ENCODE data around the genes CEP112 and CACNG4.

- RRBS, result no CpG with 5 or more reads among the region's 5 CpGs
These were observed 289.0 kb upstream of the AXIN2 start for GRCh38 chr17:65850293-65850944.

DNA sequence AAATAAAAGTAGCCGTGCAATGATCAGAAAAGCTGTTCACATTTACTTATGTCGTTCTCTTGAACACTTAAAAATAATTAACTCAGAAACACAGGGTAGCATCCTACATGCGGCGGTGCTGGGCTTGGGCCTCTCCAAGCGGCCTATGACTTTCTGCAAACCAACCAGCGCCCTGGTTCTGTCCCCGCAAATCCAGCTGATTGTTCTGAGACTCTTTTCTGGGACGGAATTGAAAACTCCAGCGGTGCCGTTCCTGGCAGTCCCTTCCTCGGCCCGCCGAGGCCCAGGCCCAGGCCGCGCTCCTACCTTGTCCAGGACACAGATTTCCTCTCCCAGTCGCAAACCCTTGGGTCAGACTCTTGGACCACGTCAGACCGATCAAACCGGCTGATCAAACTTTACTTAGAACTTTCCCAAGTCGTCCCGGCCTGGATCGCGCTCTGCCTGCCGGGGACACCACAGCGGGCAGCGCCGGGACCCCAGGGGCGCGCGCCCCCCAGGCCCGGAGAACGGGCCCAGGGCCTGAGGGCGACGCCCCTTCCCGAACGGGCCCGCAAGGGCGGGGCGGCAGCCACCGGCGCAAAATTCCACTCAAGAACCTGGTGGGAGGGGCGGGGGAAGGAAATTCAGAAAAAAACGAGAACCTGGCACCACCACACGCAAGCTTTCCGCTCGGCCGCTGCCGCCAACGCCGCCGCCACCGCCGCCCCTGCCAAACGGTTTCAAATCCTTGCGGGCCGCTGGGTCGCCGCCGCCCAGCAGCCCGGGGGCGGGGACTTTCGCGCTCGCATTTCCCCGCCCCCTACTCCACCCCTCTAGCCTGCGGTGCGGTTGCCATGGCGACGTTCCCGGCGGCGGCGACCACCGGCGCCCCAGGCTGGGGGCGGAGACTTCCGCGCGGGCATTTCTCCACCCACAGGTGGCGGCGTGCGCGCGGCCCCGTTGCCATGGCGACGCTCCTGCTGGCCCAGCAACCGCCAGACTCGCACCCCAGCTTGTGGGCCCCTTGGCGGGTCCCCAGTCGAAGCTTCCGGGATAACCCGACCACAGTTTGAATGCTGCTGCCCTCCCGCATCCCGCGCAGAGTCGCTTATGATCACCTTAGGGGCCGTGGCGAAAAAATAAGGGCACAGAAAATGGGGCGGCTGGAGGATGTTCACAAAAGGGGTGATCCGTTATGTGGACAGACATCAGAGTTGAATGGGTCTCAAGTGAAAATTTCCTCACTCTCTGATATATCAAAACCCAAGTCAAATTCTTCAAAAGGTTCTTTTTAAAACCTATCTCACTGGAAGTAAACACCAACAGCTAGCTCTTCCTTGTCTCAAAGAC, at the start of gene CEP112:
Gene CEP112, minus strand, starts transcription at position 781 of the 1,332 bp plus-strand sequence.
- RRBS, result 1% methylated on average over 21 of the region's 101 CpGs

GRCh38 chr17:66331046-66331595, 28.7 kb downstream of the PRKCA start:
- RRBS, result no CpG with 5 or more reads among the region's 5 CpGs

GRCh38 chr17:66348606-66349111, 46.2 kb downstream of the PRKCA start:
- RRBS, result no CpG with 5 or more reads among the region's 3 CpGs

DNA sequence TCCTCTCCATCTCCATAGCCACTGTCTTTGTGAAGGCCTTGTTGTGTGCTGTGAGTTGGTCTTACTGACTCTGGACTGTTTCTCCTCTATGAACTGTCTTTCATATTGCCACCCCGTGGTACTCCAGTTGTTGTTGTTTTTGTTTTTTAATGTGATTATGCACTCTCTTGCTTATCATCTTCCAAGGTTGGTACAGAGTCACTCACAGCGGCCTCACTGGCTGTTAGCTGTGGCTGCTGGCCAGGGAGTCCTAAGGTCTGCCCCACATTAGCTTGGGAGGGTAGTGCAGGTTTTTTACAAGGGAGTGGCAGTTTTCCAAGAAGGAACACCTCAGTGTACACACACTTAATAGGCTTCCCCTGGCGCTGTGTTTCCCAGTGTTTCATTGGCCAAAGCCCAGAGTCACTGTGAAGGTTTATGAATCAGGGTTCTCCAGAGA, 206.3 kb downstream of the PRKCA start:
- RRBS, result no CpG with 5 or more reads among the region's 3 CpGs

GRCh38 chr17:66911070-66911371, 53.5 kb upstream of the CACNG4 start:
- RRBS, result 80% methylated on average over 6 of the region's 8 CpGs

DNA sequence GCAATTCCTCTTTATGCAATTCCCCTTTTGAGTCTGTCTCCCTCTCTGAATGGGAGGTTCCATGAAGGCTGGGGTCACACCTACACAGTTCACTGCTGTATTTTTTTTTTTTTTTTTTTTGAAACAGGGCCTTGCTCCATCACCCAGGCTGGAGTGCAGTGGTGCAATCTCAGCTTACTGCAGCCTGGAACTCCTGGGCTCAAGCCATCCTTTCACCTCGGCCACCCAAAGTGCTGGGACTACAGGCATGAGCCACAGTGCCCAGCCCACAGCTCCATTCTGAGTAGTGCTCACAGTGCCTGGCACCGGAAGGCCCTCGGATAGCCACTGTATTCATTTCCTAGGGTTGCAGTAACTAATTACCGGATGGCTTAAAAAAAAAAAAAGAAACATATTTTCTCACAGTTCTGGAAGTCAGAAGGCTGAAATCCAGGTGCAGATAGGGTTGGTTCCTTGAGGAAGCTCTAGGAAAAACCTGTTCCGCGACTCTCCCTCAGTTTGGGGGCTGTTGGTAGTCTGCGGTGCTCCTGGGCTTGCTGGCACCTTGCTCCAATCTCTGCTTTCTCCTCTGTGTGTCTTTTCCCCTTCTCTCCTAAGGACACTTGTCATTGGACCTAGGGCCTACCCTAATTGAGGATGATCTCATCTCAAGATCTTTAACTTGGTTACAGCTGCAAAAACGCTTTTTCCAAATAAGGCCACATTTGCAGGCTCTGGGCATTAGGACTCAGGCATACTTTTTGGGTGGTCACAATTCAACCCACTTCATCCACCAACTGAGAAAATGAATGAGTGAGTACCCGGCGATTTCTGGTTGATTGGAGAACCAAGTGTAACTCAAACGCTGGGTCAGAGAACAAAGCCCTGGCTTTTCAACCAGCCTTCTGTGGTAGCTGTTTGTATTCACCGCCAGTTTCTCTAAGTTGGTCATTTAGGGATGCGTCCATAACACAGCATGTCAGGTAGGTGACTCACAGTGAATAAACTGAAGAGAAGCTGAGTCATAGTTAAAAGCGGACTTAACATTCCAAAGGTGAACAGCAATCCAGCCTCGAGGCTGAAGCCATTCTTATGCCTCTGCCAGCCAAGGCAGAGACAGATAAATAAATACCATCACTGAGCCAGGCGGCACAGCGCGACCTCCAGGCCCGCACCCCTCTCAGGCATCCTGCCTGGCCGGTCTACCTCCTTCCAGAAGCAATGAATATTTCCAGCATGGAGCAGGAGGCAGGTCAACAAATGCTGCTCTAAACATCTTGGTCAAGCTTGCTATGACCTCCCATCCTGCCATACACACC, 12.9 kb upstream of the CACNG4 start:
- RRBS, result 89% methylated on average over 2 of the region's 20 CpGs

DNA sequence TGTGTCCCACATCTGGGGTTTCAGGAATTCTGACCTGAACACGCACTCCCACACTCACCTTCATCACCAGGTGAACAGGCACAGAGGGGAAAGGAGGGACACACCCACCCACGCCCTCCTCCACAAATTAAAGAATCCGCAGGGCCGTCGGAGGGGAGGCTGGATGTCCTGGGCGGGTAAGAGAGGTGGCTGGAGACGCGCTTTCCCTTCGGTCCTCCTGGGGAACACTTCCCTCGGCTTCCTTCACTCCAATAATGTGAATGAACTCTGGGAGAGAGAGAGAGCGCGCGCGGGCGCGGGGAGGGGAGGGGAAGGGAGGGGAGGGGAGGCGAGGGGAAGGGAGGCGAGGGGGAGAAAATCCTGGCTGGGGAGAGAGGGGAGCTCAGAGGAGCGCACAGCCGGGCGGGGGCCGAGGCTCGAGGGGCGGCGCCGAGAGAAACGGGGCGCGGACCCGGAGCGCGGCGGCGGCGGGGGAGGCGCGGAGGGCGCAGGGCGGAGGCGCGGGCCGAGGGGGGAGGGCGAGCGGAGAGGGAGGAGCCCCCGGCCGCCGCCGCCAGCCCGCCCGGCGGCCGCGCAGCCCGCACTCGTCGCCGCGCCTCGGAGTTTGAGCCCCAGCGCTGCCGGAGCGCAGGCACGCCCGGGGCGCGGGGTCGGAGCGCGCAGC, at the start of gene CACNG4:
Gene CACNG4, plus strand, starts transcription at position 583 of the 664 bp plus-strand sequence.
- RRBS, result 3% methylated on average over 34 of the region's 69 CpGs

DNA sequence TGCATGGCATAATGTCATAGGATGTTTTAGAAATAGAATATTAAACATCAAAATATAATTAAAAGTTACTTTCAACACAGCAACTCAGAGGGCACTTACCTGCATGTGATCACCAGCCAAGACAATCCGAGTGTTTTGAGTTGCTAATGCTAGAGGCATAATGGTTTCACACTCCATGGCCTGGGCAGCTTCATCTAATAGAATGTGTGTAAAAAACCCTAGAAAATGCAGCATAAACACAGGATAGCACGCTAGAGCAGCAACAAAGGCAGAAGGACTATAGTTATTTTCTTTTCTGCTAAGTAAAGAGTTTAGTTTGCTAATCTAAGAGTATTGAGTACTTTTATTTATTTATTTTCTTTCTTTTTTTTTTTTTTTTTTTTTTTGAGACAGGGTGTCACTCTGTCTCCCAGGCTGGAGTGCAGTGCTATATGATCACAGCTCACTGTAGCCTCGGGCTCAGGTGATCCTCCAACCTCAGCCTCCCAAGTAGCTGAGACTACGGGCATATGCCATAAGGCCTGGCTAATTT, 95.2 kb downstream of the HELZ start:
- RRBS, result no CpG with 5 or more reads among the region's 4 CpGs

GRCh38 chr17:67171858-67172271, 73.1 kb downstream of the HELZ start:
- RRBS, result no CpG with 5 or more reads among the region's 5 CpGs

DNA sequence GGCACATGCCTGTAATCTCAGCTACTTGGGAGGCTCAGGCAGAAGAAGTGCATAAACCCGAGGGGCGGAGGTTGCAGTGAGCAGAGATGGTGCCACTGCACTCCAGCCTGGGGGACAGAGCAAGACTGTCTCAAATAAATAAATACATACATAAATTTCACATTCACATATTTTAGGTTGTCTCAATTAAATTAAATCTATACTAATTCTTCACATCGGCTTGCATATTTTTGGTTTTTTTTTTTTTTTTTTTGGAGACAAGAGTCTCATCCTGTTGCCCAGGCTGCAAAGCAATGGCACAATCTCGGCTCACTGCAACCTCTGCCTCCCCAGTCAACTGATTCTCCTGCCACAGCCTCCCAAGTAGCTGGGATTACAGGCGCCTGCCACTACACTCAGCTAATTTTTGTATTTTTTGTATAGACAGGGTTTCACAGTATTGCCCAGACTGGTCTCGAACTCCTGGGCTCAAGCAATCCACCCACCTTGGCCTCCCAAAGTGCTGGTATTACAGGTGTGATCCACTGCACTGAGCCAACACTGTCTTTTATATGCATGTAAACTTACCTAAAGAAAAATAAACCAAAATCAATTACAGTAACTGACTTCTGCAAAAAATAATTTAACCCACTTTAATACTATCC, 11.4 kb downstream of the PSMD12 start:
- RRBS, result no CpG with 5 or more reads among the region's 6 CpGs

DNA sequence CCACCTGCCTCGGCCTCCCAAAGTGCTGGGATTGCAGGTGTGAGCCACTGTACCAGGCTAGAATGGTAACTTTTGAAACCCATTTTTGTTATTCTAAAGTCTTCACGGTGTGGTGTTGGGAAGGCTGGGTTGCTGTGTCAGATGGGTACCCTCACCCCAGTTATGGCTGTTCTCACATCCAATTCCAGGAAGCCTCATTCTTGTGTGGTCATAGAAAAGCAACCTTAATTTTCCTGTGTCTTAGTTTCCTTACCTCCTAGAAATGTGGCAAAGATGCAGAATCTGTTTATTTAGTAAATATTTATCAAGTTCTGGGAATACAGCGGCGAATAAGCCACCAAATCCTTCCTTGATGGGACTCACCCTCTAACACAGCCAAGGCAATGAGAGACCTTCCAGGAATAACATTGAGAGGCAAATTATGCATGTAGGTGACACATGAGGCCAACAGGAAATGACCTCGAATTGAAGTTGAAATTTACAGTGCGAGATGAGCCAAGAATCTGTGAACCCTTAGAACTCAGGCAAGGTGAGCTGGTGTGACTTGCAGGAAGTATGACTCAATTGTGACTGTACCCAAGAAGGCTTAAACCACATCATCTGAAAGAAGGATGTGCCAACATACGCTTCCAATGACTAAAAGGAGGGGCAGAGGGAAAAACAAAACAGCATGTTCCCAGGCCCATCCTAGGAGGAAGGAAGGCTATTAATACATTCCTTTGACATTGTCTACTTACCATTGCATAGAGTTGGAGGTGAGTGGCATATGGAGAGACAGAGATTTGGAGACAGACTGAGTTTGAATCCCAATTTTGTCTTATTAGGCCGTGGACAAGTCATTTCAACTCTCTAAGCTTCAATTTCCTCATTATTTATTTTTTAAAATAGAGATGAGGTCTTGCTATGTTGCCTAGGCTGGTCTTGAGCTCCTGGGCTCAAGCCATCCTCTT, 44.7 kb downstream of the PITPNC1 start:
- RRBS, result no CpG with 5 or more reads among the region's 8 CpGs

GRCh38 chr17:67440858-67441931, 64.1 kb downstream of the PITPNC1 start:
- RRBS, result no CpG with 5 or more reads among the region's 21 CpGs

- RRBS, result no CpG with 5 or more reads among the region's 1 CpG
These were observed 1.9 kb downstream of the NOL11 start for GRCh38 chr17:67719570-67720101.

- RRBS, result no CpG with 5 or more reads among the region's 9 CpGs
These were observed 20.0 kb downstream of the NOL11 start for GRCh38 chr17:67737420-67738434.

DNA sequence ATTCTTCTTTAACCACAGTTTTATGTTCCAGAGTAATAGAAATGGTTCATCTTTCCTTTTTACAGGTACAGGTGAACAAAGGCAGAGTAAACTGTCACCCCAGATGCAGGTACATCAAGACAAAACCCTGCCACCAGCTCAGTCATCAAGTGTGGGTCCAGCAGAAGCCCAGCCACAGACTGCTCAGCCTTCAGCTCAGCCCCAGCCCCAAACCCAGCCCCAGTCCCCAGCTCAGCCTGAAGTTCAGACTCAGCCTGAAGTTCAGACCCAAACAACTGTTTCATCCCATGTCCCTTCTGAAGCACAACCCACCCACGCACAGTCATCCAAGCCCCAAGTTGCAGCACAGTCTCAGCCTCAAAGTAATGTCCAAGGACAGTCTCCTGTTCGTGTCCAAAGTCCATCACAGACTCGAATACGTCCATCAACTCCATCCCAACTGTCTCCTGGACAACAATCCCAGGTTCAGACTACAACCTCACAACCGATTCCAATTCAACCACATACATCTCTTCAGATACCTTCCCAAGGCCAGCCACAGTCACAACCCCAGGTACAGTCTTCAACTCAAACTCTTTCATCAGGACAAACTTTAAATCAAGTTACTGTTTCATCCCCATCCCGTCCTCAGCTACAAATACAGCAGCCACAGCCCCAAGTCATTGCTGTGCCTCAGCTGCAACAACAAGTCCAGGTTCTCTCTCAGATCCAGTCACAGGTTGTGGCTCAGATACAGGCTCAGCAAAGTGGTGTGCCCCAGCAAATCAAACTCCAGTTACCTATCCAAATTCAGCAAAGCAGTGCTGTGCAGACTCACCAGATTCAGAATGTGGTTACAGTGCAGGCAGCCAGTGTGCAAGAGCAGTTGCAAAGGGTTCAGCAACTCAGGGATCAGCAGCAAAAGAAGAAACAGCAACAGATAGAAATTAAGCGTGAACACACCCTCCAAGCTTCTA, 50.6 kb downstream of the C17orf58 start:
- RRBS, result no CpG with 5 or more reads among the region's 7 CpGs

DNA sequence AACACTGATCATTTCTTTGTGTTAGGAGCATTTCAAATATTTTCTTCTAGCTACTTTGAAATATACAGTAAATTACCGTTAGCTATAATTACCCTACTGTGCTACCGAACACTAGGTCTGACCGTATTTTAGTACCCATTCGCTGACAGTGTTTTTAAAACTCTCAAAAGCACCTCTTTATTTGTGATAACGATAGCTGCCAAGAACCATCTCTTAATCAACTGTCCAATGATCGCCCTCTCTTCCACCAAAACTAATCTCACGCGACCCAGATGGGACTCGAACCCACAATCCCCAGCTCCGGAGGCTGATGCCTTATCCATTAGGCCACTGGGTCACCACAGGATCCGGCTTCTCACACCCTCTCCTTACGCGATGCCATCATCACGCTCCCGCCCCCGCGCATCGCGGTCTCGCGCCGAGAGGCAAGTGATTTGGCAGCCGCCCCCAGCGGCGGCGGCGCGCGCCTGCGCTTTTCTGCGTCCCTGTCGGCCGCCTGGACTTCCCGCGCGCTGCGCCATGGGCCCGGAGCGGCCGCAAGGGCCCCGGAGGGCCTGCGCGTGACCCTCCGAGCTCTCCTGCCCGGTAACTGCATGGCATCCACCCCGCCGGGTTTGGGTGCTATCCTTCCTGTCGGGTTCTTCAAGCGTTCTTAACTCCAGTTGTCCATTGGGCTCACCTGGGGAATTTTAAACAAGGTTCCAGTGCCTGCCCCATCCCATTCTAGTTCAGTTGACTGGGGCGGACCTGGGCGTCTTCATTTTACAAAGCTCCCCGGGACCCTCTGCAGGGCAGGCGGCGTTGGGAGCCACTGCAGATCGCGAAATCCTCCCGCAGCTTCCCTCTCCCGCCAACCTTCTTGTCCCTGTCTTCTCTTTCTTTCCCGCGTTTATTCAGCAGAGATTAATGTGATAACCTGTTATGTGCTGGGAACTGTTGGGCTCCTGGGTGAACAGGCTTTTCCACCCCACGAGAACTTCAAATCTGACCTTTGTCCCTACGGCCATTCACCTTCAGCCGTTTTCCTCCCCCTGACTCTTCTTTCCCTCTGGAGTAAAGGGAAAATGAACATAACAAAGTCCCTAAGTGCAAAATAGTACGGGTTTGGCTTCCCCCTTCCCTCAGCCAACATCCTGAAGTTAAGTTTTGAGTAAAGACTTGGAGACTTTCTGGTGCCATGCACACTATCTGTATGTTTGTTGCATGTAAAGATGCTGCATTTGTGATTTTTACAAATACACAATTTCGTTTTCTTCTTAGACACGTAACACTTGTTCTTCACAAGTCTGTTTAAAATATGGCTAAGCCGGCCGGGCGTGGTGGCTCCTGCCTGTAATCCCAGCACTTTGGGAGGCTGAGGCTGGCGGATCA, 15.4 kb upstream of the KPNA2 start:
- RRBS, result 3% methylated on average over 6 of the region's 70 CpGs

GRCh38 chr17:68135050-68135717, 99.6 kb downstream of the KPNA2 start:
- RRBS, result 96% methylated on average over 10 of the region's 36 CpGs

DNA sequence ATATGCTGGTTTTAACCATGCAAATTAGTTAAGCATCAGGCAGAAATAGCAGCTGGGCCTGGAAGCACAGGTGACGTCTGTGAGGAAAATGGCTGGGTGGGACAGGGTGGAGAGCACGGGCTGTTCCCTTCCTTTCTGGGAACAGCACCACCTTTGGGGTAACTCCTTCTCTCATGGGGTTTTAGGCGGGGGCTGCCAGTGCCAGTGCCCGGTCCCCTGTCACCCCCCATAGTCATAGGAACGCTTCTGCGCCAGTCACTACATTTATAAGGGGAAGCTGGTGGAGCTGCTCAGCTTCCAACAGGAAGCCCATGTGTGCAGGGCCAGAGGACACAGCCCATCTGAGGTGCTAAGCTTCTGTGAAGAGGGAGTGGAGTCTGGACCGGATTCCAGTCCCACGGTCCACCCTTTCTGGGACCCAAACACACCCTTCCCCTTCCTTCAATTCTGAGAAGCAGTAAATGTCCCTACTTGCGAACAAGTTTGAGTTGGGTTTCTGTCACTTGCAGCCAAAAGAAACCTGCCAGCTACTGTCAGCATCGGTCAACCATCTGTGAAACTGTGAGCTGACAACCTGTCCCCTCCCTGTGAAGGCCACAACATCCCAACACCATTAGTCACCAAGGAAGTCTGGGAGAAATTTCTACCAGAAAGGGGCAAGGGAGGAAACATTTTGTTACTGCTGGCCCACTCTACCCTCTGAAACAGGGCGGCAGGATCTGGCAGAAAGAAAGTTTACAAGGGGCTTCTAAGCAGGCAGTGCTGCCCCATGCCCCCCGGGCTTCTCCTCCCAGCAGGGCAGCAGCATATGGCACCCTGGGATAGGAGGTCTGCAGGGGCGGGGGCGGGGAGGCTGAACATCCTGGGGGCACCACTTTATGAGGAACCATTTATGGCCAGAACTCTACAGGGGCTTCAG, 86.0 kb upstream of the AMZ2 start:
- RRBS, result no CpG with 5 or more reads among the region's 14 CpGs

- RRBS, result no CpG with 5 or more reads among the region's 11 CpGs
These were observed 10.1 kb downstream of the ARSG start for GRCh38 chr17:68301248-68302040.

All from HGPS cell (cell line).